Breast (tissue), 4 donors: ENCODE measurements around the genes MAGI2 and SEMA3E.

GRCh38 chr7:77481440-77482045 lies 55.6 kb upstream of the PTPN12 start:
- PRO-cap, 3 experiments = no peak in any of the 3 experiments
- RRBS = no CpG with 5 or more reads among the region's 4 CpGs

GRCh38 chr7:77653592-77654125 lies 42.6 kb upstream of the RSBN1L start:
- PRO-cap, 3 experiments = no peak in any of the 3 experiments
- RRBS = no CpG with 5 or more reads among the region's 4 CpGs

DNA sequence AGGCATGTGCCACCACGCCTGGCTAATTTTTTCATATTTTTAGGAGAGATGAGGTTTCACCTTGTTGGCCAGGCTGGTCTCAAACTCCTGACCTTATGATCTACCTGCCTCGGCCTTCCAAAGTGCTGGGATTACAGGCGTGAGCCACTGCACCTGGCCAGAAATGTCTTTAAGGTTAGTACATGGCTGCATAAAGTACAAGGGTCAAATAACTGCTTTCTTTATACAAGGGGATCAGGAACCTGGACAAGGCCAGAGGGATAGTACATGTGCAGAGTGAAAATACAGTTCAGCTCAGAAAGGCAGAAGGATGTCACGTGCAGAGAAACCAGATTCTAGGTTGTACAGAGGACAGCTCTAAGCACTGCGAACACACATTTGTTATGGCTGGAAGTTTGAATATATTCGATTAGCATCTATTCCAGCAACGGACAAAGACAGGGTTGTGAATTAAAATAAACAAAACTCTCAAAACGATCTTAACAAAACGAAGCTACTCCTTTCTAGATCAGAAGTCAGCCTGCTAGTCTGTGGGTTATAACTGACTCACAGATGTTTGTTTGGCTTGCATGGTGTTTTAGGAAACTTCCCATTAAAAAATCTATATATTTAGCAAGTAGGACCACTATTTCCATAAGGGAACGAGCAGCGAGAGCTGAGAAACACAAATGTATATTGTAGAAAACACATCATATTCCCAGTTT lies 5.9 kb upstream of the RSBN1L start:
- PRO-cap, 3 experiments = no peak in any of the 3 experiments
- RRBS = no CpG with 5 or more reads among the region's 11 CpGs

GRCh38 chr7:77797920-77798282 lies 333 bp downstream of the TMEM60 start:
- PRO-cap, 3 experiments = peak in 3 of 3 experiments; most common plus-strand start chr7:77798019 (in 2)
- RRBS = 3% methylated on average over 6 of the region's 26 CpGs

- PRO-cap, 3 experiments = no peak in any of the 3 experiments
- RRBS = no CpG with 5 or more reads among the region's 2 CpGs
These were observed 41.9 kb upstream of the TMEM60 start for GRCh38 chr7:77839995-77840573.

GRCh38 chr7:78953234-78953808 lies 500.1 kb downstream of the MAGI2 start:
- PRO-cap, 3 experiments = no peak in any of the 3 experiments
- RRBS = no CpG with 5 or more reads among the region's 4 CpGs

DNA sequence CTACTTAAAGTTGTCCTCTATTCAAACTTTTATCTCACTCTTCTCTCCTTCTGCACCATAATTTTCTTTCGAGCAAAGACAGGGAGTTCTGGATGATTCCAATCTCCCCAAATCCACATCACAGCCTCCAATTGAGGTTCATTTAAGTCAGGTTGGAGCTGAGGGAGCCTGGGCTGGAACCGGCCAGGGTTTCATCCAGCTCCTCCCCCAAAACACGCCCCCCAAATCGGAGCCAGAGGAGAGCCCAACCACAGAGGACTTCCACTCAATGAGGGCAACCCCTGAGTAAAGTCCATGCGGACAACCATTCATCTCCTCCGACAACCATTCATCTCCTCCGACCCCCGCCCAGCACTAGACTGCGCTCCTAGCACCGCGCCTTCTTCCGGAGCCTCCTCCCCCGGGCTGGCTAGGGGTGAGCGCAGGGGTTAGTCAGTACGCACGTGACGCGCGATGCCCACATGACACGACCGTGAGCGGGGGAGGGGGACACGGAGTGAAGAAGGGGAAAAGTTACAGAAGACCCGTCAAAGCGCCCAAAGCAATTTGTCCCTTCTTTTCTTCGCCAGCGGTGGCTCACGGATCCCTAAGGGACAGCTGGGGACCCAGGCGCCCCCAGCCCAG lies 1.4 kb downstream of the MAGI2 start:
- PRO-cap, 3 experiments = peak in 3 of 3 experiments; most common plus-strand start position 492 of the sequence (in 2); most common minus-strand start position 407 of the sequence (in 3)
- RRBS = no CpG with 5 or more reads among the region's 29 CpGs

GRCh38 chr7:79453362-79454404 lies at the start of gene MAGI2:
Gene MAGI2, minus strand, starts transcription at chr7:79453667.
- PRO-cap, 3 experiments = peak in 3 of 3 experiments; most common plus-strand start chr7:79453844 (in 2); most common minus-strand start chr7:79453935 (in 2)
- RRBS = 2% methylated on average over 15 of the region's 72 CpGs

DNA sequence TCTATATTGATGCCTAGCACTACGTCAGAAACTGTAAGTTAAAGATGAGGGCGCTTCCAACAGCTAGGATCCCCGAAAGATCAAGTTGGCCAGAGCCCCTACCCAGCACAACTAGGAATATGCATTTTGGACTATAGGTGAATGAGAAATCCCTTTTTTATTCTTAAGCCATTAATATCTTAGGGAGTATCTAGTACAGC lies 93.3 kb upstream of the GNAI1 start:
- PRO-cap, 3 experiments = no peak in any of the 3 experiments
- RRBS = no CpG with 5 or more reads among the region's 3 CpGs

DNA sequence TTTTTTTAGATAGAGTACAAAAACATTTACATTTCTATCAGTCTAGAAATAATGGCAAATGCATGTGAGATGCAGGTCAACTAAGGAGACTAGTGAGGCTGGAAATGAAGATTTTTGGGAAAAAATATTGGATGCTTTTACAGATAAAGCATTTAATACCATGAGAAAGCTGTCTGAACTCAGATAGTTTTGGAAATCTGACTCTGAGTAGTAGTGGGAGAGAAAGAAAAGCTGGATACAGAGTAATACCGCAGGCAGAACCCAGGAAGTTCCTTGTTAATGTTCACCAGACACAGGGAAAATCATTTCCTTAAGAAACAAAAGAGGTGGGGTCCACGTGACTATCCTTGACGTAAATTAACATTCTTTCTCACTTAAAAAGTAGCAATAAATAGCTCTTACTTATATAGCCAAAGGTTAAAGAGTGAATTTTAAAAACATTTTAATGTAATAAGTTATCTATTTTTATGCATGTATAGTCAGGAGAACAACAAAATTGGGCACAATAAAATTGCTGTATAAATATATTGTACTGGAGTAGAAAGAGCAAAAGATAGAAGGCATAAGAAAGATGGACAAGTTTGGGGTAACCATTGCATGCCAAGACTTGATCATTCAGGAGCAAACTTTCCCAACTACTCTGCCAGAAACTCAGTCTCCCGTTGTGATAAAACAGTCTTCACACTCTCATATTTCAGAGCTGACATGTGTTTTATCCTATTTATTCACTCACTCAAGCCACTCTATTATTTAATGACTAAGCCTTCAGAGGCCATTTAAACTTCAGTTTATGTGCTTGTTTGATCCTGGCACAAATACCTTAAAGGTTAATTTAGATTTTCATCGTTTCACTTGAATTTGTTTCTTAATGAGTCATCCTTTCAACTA lies 143.0 kb downstream of the GNAI1 start:
- PRO-cap, 3 experiments = no peak in any of the 3 experiments
- RRBS = no CpG with 5 or more reads among the region's 5 CpGs

GRCh38 chr7:80642900-80643472 lies 4.5 kb downstream of the CD36 start:
- PRO-cap, 3 experiments = no peak in any of the 3 experiments
- RRBS = no CpG with 5 or more reads among the region's 1 CpG

- PRO-cap, 3 experiments = no peak in any of the 3 experiments
- RRBS = no CpG with 5 or more reads among the region's 5 CpGs
These were observed 119.8 kb downstream of the CD36 start for GRCh38 chr7:80758330-80758569.

DNA sequence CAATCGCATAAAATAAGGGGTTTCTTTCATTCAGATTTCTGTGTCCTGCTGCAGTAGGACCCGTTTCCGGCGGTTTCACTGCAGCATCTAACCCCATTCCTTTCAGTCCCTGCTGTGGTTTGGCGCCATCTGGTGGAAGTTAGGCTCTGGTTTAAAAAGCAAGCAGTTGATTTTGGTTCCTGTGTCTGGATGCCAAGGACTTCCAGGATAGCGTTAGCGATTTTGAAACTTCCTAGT lies 128.6 kb upstream of the CACNA2D1 start:
- PRO-cap, 3 experiments = no peak in any of the 3 experiments
- RRBS = no CpG with 5 or more reads among the region's 7 CpGs

DNA sequence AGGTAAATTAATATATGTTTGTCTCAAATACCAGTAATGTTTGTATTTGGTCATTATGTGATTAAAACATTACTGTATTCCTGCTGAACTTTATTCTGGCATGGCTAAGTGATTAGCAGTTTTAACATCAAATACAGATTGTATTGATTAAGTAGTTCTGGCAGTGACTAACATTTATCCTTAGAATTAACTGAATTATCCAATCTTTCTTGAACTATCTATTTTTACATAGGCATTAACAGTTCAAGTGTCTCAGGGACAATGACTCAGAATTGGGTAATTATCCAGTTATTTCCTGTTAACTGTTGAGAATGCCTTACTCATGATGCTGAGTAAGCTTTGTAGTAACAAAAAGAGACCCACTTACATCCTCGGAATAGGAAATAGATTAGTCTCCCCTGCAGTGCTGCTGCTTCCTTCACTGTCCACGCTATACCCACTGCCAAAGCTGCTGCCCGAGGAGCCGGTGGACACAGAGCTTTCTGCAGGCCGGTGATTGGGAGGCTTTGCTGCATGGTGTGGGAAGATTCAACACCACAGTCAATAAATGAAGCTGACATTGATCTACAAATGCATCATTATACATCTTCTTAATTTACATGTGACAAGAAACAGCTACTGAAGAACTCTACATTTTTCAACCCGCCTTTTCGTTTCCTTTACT lies 357.2 kb downstream of the PCLO start:
- PRO-cap, 3 experiments = no peak in any of the 3 experiments
- RRBS = no CpG with 5 or more reads among the region's 7 CpGs

DNA sequence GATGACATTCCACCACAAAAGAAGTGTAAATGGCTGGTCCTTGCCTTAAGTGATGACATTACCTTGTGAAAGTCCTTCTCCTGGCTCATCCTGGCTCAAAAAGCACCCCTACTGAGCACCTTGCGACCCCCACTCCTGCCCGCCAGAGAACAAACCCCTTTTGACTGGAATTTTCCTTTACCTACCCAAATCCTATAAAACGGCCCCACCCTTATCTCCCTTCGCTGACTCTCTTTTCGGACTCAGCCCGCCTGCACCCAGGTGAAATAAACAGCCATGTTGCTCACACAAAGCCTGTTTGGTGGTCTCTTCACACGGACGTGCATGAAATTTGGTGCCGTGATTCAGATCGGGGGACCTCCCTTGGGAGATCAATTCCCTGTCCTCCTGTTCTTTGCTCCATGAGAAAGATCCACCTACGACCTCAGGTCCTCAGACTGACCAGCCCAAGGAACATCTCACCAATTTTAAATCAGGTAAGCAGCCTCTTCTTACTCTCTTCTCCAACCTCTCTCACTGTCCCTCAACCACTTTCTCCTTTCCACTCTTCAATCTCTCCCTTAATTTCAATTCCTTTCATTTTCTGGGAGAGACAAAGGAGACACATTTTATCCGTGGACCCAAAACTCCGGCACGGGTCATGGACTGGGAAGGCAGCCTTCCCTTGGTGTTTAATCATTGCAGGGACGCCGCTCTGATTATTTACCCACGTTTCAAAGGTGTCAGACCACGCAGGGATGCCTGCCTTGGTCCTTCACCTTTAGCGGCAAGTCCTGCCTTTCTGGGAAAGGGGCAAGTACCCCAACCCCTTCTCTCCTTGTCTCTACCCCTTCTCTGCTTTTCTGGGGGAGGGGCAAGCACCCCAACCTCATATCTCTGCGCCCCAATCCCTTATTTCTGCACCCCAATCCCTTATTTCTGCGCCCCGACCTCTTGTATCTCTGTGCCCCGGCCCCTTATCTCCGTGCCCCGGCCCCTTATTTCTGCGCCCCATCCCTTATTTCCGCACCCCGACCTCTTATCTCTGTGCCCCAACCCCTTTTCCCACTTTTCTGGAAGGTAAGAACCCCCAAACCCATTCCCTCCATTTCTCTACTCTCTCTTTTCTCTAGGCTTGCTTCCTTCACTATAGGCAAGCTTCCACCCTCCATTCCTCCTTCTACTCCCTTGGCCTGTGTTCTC lies 188.8 kb downstream of the SEMA3E start:
- PRO-cap, 3 experiments = no peak in any of the 3 experiments
- RRBS = no CpG with 5 or more reads among the region's 28 CpGs

DNA sequence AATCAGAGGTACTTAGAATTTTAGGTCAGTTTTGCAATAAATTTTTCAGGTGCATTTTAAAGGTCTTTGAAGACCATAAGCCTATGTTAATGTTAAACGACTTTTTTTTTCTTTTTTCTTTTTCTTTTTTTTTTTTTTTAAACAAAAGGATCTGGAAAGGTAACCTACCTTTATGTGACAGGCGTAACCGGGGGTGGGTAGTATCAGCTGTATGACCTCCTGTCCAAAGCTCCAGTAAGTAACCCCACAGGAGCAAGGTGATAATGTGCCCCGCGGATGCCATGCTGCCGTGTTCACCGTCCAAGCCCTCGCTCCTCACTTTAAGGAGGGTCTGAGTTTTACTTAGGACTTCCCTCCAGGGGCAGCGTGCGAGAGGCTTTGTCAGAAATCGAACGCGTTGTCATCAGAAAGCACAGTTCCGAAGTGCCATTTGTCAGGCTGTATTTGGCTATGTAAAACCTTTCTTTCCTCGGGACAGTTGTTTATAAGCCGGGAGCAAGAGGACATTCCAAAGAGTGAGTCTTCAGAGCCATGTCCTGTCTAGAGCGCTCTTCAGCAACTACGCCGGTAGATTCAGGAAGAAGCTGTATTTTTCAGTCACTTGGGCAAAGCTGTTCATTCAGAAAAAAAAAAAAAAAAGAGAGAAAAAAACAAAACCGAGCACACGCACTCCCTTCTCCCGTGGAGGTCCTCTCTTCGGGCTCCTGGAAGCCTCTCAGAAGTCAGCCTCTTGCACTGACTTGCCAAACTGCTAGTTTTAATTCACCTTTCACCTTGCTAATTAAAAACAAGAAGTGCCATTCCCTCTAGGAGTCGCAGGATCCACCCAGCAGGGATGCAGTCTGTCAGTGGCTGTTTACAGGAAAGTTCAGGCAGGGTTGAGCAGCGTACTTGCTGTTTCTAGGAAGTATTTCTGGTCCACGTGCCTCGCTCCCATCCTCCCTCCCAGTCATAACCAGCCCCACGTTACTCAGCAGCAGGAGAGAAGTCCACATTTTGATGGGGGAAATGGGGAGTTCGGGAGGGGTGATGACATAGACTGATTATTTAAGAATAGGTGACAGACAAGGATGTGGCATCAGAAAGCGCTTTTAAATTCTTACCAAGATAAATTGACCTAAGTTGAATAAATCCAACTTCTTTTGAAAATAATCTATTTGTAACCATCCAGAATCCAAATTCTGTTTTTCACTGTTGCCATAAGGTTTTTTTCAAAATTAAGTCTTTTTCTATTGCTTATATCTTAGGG lies at the start of gene SEMA3E:
Gene SEMA3E, minus strand, starts transcription at position 880 of the 1,249 bp plus-strand sequence.
- PRO-cap, 3 experiments = no peak in any of the 3 experiments
- RRBS = 5% methylated on average over 4 of the region's 30 CpGs

DNA sequence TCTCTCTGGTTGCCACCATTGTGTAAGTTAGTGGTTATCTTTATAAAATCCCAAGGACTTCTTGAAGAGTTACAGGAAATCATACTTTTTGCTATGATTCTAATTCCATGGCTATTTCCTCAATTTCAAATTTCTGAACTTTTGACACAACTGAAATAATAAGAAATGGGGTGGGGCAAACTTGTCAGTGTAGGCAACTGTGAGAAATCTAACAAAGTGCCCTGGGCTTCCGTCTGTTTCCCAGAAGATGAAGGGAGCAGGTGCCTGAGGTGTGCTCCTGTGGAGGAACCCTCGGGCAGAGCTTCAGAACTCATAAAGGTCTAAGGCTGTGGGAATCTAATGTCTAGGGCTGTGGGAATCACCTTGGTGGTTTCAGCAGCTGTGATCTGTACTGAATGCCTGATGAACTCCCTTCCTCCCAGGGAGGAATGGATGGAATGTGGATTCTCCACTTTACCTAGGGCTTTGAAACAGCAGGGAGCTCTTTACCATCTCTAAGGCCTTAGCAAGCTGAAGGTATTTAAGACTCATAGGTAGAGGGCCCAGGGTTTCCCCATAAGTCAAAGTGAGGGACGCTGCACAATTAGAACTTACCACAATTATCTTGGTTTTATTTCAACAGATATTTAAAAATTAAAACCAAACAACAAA lies 35.9 kb upstream of the SEMA3E start:
- PRO-cap, 3 experiments = no peak in any of the 3 experiments
- RRBS = no CpG with 5 or more reads among the region's 3 CpGs

DNA sequence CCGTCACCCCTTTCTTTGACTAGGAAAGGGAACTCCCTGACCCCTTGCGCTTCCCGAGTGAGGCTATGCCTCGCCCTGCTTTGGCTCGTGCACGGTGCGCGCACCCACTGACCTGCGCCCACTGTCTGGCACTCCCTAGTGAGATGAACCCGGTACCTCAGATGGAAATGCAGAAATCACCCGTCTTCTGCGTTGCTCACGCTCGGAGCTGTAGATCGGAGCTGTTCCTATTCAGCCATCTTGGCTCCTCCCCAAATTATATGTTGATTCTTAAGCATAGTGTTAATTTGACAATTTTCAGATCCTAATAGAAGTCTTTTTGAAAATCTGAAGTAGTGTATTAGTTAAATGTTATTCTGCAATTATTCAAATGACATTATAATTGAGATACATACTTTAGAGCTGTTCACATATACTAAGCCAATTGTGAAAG lies 139.1 kb downstream of the SEMA3A start:
- PRO-cap, 3 experiments = no peak in any of the 3 experiments
- RRBS = no CpG with 5 or more reads among the region's 15 CpGs

GRCh38 chr7:84196074-84196604 lies 1.6 kb upstream of the SEMA3A start:
- PRO-cap, 3 experiments = no peak in any of the 3 experiments
- RRBS = no CpG with 5 or more reads among the region's 4 CpGs

- PRO-cap, 3 experiments = no peak in any of the 3 experiments
- RRBS = no CpG with 5 or more reads among the region's 2 CpGs
These were observed 466.4 kb downstream of the SEMA3D start for GRCh38 chr7:84720389-84720919.